ENCODE measurements around a stretch of chr18.

DNA sequence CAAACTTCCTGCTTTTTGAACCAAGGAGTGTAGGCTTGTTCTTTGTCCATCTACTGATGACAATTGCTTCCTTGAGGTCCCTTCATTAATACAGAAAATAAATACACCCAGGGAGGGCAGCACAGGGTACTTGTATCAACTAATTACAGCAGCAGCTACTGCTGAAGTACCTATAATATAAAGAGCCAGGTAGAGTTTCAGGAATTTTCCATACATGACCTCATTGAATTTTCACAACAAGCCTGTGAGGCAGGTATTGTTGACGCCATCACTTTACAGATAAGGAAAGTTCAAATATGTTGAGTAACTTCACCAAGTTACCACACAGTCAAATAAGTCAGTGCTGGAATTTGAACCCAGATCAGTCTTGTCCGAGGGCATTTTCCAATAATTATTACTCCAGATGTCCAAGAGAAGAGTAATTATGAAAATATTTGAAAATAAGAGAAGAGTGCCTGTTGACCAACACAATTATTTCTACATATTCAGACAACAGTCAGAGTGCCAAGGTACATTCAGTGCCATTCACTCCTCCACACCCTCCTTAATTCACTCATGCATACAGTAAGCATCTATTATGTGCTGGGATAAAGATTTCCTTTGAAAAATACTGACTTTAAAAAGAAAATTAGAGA, 203.8 kb downstream of the L3MBTL4 start:
- PRO-cap, result no peak

DNA sequence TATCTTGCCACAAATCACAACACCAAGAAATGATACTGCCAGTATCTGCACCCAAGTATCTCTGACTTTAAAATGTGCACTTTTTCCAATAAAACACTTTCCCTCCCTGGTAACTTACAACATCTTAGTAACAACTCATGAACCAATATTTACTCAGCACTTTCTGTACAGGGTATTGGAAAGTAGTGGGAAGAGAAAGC, 52.2 kb downstream of the L3MBTL4 start:
- PRO-cap, result no peak

DNA sequence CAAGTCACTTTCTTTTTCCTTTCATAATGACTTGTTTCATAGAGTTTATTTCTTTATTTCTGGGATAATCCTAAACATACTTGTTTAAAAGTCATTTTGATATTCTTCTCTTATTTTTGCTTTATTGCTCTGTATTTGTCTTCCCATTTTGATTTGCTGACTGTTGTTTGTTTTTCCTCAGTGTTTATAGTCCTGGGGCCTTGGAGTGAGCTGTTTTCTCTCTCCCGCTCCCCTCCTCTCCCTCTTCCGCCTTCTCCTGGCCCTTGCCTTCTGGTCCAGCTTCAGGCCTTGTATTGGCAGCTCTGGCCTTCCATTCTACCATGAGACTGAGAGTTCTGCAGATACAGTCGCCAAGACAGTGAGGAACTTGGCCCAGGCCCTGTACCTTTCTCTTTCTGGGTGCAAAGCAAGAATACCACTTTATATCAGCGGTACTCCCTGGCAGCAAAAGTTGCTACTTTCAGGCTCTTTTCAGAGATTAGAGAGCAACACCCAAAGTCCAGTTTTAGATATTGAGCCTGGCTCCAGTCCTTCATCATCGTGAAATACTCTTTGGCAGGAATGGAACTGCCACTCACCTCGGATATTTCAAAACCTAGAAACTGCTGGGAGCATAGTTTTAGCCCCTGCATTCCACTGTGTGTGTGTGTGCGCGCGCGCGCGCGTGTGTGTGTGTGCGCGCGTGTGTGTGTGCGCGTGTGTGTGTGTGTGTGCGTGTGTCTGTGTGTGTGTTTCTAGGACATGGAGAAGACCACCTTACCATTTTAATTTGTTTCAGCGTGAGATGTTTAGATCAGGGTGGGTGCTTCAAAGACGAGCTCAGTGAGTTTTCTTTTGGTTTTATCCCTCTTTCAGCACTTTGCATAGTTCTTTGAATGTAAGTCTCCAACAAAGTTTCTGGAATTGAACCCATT, 17.1 kb upstream of the L3MBTL4 start:
- PRO-cap, result no peak

- PRO-cap, result no peak
Observed at GRCh38 chr18:6728434-6728986, 1.0 kb upstream of the ARHGAP28 start.

DNA sequence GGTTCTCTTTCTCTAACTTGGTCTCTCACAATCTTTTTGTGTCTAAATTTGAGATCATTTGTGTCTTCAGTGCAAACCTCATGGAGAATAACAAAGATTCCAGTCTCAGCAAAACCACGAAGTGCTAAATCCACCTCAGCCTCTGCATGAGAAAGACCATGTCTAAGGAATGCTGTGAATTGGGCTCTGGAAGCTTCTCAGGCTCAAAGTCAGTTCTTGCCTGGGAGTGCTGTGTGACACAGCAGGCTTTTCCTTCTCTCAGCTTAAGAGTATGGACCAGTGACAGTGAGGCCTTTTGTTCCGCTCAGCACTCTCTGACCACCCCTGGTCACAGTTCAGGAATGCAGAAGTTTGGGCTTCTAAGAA, 22.9 kb downstream of the ARHGAP28 start:
- PRO-cap, result no peak

DNA sequence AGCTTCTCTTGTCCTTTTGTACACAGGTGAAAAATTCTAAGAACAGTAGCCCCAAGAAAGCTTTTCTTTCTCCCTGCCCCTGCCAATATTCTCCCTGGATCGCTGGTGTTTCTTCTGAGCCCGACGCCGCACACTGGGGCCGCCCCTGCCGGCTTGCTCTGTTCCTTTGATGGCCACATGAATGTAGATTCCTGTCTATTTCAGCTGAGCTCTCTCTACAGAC, 106.8 kb upstream of the PTPRM start:
- PRO-cap, result no peak

DNA sequence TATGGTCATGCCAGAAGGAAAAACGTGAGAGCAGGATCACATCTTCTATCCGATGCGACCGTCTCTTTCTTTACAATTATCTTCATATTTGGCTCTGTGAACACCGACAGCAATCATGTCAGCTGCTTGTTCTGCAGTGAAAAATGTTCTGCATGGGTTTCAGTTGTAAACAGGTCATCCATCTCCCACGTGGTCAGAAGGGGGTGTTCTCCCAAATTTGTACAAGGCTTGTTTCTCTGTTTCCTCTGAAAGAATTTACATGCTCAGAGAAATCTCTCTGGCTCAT, 106.2 kb upstream of the PTPRM start:
- PRO-cap, result no peak

DNA sequence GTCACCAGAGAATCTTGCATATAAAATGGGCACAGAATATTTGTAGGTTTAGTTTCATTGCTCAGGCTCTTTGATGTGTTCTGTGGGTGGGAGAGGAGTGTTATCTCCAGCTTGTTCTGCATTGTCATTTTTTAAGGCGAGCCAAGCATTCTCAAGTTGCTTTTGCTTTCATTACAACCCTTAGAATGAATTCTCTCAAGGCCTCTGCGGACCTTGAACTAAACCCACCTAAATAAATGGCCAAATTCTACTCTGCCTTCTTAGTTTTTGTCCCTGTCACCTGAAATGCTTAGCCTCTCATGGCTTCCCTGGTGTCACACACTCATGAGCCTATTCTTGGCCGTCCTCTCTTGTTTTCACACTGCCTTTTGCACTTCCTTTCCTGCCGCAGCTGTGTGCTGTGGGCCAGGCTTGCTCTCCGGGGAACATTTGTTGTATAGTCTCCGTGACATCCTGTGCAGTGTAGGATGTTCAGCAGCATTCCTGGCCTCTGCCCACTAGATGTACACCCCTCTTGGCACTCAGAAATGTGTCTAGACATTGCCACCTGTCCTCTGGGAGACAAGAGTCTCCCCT, 255.5 kb downstream of the PTPRM start:
- PRO-cap, result no peak

GRCh38 chr18:8707756-8708073, 2.4 kb downstream of the MTCL1 start:
- PRO-cap, result bidirectional peak, plus-strand start at chr18:8707840, minus-strand start at chr18:8707581

DNA sequence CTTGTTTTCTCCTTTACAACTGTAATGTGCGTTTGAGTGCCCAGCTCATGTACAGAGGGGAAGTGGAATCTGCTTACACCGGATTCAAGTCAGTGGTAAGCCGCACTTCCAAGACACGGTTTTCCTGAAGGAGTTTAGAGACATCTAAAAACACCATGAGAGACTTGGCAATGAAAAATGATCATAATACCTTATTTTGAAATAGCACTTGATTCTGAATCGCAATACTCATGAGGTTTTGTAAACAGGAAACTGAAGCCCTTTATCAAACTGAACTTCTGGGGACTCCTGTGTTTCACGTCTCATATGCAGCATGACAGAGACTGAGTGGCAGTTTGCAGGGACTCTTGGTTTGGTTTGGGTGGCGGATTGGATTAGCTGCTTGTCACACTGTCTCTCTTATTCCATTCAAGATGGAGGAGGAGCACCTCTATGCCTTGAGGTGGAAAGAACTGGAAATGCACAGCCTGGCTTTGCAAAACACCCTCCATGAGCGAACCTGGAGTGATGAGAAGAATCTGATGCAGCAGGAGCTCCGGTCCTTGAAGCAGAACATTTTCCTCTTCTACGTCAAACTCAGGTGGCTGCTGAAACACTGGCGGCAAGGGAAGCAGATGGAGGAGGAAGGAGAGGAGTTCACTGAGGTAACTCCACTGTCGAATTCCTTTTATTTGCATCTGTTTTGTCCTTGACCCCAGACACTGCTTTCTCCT, 90.6 kb downstream of the MTCL1 start:
- PRO-cap, result no peak

DNA sequence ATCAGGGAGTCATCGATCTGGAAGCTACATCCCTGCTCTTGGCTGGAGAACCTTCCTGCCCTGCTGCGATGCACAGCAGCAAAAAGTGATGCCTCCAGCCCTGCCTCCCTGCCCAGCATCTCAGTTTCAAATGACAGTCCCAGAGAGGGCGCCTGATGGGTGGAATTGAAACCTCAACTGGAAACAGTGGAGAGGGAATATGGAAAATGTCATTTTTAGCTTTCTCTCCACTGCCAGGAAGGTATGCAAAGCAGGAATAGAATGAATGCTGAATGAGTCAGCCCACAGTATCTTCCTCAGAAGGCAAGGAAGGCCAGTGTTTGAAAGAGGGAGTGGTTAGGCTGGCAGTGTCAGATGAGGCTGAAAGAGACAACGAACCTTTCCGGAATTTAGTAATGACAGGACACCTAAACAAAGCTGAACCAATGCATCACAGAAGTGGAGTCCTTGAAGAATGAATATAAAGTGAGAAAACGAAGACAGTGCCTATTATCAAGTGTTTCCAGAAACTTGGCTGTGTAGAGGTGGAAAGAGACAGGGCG, 153.9 kb upstream of the NDUFV2 start:
- PRO-cap, result no peak

- PRO-cap, result no peak
Observed at GRCh38 chr18:9516735-9517545, 41.6 kb downstream of the RALBP1 start.

GRCh38 chr18:9525611-9526058, 50.3 kb downstream of the RALBP1 start:
- PRO-cap, result no peak

DNA sequence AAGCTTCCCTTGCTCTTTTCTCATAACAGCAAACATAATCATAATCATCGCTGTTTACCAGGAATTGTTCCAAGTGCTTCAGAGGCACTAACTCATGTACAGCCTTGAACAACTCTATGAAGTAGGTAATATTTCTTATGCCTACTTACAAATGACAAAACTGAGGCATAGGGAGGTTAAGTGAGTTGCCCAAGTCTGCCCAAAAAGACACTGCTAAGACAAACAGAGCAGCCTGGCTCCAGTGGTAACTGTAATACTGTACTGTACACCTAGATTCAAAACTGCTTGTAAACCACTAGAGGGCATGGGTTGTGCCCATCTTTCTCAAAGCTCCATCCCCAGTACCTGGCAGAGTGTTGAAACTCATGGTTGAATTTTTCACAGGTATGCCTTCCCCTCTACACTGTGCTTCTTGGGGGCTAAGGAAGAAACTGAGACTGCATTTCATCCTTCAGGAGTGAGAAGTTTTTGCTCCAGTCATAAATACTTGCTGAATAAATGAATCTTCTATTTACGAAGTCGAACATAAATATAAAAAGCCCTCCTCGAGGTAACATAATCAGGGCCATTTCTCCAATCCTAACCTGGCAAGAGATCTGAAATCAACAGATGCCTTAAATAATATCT, 2.1 kb downstream of the PPP4R1 start:
- PRO-cap, result unidirectional peak, plus-strand start at position 341 of the sequence

DNA sequence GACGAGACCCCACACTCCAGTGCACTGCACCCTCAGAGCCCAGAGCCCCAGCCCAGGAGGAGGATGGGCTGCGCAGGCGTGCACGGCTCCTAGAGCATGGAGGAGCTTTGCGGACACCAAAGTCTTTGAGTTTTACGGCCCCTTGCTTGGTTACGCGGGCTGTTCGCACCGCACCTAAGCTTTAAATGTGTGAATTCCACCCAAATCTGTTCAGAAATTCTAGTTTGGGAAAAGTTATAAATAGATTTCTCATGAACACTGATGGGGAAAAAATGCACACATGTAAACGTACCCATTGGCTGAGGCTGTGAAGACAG, 45.5 kb upstream of the PPP4R1 start:
- PRO-cap, result no peak

GRCh38 chr18:9720127-9721036, 12.3 kb downstream of the RAB31 start:
- PRO-cap, result no peak

GRCh38 chr18:9741522-9742668, 33.8 kb downstream of the RAB31 start:
- PRO-cap, result no peak

DNA sequence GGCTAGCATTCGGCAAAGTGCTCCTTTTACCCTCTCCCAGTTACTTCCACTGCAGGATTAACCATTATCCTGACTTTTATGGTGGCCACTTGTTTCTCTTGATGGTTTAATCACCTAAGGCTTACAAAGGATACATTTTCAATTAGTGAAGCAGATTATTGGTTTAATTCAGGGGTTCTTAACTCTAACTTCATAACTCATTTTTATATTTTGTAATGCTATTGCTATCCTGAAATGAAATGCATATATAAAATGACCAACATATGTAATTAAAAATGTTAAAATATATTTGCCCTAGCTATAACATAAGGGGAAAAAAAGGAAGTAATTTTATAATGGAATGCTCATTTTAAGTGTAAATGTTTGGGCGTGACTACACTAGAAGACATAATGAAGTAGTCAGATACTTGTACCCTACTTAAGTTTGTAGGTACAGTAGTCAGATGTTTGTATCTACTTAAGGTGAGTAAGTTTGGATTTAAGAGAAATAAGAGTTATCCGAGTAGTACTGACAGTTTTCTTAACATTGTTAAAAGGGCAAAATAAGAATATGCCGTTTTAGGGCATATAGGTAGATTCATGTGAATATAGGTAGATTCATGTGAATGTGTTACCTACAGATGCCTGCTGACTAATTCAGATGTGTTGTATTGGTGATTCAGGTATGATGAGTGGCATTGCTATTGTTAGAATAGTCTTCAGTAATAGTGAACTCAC, 14.7 kb downstream of the VAPA start:
- PRO-cap, result no peak

DNA sequence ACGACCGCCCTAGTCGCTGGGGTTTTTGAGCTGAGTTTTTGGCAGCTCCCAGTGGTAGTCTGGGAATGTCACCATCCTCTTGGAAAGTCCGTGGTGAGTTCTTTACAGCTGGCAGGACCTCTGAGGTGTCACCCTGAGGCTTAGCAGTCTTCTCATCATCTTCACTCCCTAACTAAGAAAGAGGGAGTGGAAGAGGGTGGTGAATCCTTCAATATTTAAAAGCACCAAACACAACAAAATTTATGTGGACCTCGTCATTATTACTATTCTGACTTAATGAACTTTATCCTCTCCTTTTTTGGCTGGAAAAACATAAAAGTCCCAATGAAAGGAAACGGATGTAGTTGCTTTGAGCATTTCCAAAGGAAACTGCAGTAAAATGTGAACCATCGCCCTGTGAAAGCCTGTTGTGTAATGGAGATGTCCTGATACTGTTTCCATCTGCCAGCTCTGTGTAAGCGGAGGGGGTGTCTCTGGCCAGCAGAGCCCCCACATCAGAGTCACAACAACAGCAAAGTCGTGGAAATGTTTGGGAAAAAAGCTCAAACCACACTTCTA, 78.7 kb downstream of the VAPA start:
- PRO-cap, result no peak

DNA sequence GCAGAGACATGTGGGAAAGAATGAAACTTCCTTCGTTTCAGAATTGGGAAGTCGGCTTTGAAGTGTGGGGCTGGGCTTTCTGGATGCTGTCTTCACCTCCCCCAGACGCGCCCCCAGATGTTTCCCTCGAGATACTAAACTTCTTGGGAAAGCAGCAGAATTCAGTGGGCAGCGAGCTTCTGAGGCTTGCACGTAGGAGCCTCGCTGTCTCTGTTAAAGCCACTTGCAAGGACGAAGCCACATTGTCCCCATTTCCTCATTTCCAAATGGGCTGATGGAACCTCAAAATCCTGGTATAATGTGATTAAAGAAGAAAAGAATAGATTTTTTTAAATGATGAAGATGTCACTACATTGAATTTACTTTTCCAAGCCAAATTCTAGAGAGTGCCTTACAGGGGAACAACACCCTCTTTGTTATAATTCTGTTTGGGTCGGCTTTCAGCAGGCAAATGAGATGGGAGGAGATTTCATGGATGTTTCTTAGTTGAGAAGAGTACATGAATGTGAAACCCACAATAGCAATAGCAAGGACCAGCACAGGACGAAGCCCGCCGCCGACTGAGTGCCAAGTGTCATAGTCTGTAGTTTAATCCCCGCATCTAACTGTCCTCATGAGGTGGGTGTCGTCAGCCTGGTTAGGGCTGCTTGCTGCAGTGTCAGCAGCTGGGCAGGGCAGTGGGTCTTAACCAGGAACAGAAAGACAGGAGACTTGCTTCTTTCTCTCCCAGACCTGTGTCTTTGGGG, 146.4 kb downstream of the VAPA start:
- PRO-cap, result no peak